Measurements from ENCODE around the gene MYO1B.

- RAMPAGE, long total RNA: no peak
- RRBS: no CpG with 5 or more reads among the region's 33 CpGs
These were observed 524 bp upstream of the STAT1 start for GRCh38 chr2:191014266-191015123.

DNA sequence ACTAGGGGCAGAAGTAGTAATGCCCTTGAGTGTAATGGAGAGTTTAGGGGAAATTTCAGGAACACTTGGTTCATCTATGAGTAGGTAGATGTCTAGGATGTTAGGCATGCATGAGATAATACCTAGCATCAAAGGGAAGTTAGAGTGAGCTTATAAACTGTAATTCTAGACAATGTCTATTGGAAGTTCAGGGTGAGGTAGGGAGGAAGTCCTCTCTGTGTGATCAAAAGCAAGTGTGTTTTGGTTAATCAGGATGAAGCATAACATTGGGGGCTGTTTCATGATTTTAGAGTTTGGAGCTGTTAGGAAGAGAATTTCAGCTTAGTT lies 8.7 kb upstream of the STAT1 start:
- RAMPAGE, long total RNA: no peak

DNA sequence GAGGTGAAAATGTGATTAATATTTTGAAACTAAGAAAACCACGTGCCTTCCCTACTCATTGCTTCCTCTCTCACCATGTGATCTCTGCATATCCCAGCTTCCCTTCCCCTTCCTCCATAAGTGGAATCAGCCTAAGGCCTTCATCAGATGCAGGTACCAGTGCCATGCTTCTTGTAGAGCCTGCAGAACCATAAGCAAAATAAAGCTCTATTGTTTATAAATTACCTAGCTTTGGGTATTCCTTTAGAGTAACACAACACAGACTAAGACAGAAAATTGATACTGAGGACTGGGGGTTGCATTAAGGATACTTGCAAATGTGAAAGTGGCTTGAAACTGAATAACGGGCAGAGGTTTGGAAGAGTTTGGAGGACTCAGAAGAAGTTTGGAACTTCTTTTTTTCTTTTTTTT lies 11.3 kb upstream of the STAT1 start:
- RAMPAGE, long total RNA: no peak
- RRBS: no CpG with 5 or more reads among the region's 2 CpGs

DNA sequence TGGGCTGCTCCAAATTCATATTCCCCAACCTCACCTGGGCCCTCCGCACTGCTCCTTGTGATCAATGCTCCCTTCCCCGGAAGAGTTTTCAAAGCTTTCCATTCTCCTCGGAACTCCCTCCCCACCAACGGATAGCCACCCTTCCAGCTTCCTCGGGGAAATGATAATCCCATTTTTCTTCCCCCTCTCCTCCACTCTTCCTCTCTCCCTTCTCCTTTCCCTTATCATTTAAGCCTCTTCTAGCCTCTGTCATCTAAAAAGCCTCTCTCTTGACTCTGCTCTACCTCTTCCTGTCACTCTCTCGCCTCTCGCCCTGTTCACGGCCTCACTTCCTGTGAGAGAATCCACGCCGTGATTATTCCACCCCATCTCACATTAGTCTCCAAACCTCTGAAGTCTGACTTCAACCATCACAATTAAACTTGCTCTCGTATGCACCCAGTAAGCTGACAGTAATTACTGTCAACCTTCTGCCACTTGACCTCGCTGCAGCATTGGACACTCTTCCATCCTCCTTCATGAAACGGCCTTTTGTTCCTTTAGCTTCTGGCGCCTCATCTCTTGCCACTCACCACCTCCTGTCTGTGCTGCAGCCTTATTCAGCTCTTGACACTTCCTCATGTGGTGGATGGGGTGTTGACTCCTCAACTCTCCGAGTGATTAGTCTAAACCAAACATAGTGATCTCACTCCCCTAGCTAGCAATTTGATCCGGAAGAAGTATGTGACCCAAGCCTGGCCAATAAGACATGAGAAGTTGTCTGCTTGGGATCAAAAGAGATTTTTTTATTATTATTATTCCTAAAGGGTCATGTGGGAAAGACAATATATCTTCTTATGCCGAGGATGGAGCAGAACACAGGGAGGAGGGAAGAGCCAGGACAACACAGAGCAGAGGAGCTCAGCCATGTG lies 38.6 kb upstream of the MYO1B start:
- RAMPAGE, long total RNA: no peak
- RRBS: no CpG with 5 or more reads among the region's 17 CpGs

- RAMPAGE, long total RNA: start-site peak on the plus strand at chr2:191245521-191245555, 28 and 96 reads in 2 replicates
- RRBS: under 1% methylated on average over 20 of the region's 110 CpGs
These were observed at the start of gene MYO1B for GRCh38 chr2:191244931-191245819. TSS of gene MYO1B (plus strand) at chr2:191245404.

GRCh38 chr2:191394032-191394774 lies 149.0 kb downstream of the MYO1B start:
- RAMPAGE, long total RNA: no peak
- RRBS: no CpG with 5 or more reads among the region's 6 CpGs

DNA sequence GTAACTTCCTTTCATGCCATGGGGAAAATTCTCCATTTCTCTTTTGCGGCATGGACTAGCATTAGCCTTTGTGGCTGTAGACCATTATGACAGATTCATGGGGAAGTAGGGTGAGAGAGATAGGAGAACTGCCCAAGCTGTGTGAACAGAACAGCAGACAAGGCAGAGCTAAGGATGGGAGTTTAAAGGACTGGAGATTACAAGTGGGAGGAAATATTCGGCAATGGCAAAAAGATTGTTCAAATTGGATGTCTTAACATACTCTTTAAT lies 191.5 kb downstream of the MYO1B start:
- RAMPAGE, long total RNA: no peak
- RRBS: no CpG with 5 or more reads among the region's 2 CpGs

DNA sequence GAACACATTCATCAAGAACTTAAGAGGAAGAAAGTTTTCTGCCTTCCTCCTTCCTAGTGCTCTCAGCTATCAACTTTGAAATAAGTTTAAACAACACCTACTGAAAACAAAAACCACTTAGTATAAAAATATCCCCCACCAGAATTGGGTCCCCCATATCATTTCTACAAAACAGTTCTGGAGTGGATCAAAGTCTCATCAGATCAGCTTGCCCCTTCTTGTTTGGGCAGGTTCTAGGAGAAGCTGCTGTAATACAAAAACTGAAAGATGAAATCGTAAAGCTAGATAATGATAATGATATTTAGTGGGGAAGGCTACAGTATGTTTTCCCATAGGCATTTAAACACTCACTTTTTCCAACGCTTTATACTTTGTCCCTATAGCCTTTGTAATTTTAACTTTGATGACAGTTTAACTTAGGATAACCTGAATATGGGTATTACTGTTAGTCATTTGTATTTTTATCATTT lies 10.5 kb downstream of the NABP1 start:
- RAMPAGE, long total RNA: no peak
- RRBS: no CpG with 5 or more reads among the region's 2 CpGs

- RAMPAGE, long total RNA: no peak
- RRBS: no CpG with 5 or more reads among the region's 13 CpGs
These were observed 17.9 kb downstream of the NABP1 start for GRCh38 chr2:191695423-191696569.

- RAMPAGE, long total RNA: no peak
- RRBS: no CpG with 5 or more reads among the region's 2 CpGs
These were observed 9.8 kb downstream of the CAVIN2 start for GRCh38 chr2:191837167-191837448.

- RAMPAGE, long total RNA: no peak
- RRBS: no CpG with 5 or more reads among the region's 27 CpGs
These were observed 619 bp downstream of the CAVIN2 start for GRCh38 chr2:191846087-191846851.

GRCh38 chr2:191963512-191963711 lies 116.5 kb upstream of the CAVIN2 start:
- RAMPAGE, long total RNA: no peak
- RRBS: no CpG with 5 or more reads among the region's 1 CpG

DNA sequence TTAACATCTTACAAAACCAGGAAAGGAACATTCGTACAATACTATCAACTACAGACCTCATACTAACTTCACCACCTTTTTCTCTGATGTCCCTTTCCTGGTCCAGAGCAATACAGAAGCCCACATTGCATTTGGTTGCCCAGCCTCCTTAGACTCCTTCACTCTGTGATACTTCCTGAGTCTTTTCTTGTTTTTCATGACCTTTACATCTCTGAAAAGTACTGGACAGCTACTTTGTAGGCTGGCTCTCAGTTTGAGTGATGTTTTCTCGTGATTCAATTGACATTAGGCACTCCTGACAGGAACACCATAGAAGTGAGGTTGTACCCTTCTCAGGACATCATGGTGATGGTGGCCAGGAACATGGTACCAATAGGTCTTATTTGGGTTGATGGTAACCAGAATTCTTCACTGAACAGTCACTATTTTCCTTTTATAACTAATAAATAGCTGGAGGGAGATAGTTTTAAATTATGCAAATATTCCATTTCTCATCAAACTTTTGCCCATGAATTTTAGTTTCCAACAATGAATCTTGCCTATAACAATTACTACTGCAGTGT lies 185.8 kb upstream of the SLC39A10 start:
- RAMPAGE, long total RNA: no peak
- RRBS: no CpG with 5 or more reads among the region's 2 CpGs

DNA sequence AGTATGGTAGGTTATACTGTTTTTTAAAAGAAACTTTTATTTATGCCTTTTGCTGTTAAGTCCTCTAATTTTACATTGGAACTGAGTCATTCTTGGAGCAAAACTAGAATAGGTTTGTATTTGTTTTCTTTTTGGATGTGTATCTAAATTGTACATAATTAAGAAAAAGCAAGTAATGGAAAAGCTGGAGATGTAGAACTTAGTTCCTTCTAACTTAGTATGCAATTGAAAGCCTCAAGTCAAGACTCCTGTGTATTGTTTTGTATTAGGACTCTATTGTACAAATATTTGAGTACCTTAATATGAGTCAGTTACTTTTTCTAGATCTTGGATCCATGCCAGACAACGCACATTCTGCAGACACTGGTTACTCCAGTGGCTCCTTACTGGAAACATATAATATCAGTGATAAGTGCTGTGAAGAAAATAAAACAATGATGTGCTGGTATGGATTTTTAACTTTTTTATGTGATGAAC lies 1.4 kb downstream of the SLC39A10 start:
- RAMPAGE, long total RNA: no peak
- RRBS: no CpG with 5 or more reads among the region's 1 CpG

DNA sequence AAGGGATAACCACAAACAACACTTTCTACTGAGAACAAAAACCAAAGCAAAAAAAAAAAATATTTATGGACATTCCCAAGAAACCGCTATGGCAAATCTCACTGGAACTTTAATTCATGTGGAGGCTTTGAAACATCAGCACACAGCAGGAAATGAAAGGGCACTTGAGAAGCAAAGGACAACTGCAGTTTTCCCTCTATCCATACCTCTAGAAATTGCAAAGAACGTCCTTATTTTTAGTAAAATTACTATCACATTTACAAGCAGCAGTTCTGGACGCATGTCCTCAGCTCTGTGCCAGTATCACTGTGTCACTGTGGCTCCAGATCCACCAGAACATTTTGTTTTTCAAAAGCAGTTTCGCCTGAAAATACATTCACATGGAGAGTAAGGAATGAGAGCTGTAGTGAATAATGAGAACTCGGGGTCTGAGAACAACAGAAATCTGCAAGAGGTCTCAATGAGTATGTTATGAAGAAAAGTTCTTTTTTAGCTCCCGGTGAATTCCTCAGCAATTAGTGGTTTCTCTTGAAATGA lies 44.8 kb upstream of the DNAH7 start:
- RAMPAGE, long total RNA: no peak
- RRBS: no CpG with 5 or more reads among the region's 6 CpGs

DNA sequence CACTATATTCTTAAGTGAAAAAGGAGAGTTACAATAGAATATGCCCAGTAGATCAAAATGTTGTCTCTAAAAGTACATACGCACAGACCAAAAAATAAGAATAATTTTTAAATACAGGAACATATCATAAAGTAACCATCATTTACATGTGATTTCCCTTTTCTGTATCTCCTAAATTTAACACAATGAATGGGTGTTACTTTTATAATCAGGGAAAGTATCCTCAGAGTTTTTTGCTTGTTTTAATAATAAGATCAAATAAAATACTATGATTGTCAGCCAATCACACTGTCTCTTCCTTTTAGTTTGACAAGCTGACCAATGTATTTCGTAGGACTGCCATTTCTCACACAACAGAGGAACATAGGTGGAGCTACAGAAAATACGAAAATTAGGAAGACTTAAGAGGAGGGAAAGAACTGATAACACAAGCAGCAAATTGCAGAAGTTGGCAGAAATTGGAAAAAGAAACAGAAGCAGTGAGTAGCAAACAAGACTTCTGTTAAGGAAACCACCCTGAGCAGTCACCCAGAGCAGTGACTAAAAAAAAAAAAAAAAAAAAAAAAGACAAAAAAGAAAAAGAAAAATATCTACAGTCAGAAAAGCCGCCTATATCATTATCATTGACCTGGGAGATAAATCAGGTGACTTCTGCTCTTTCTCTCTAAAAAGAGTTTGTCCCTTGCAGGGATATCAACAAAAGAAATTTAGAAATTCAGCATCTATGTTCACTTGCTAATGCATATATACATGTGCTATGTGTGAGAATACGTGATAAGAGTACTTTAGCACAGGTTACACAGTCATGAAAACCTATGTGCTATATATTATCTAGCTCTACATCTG lies 21.5 kb downstream of the STK17B start:
- RAMPAGE, long total RNA: no peak
- RRBS: no CpG with 5 or more reads among the region's 5 CpGs

DNA sequence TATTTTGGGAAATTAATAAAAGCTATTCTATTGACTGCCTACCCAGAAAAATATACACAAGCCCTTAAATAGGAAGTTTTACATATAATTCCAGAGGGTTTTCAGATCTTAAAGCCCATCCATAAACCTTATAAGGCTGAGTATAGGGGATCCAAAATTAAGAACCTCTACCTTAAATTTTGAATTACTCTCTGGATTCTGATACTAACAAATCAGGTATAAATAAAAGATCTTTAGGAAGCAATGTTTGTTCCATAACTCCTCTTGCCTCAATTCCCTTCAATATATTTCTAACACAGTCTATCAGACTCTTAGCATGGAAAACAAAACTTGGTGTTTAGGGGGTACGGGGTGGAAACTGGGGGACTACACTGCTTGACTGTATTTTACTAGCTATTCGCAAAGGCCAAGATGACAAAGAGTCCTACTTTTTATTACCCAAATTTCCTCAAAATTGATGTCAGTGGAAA lies 13.5 kb downstream of the STK17B start:
- RAMPAGE, long total RNA: no peak
- RRBS: no CpG with 5 or more reads among the region's 2 CpGs

GRCh38 chr2:196166753-196167570 lies 4.4 kb downstream of the STK17B start:
- RAMPAGE, long total RNA: no peak
- RRBS: no CpG with 5 or more reads among the region's 3 CpGs

- RAMPAGE, long total RNA: no peak
- RRBS: no CpG with 5 or more reads among the region's 2 CpGs
These were observed 1.1 kb upstream of the STK17B start for GRCh38 chr2:196172495-196172948.

- RAMPAGE, long total RNA: no peak
- RRBS: no CpG with 5 or more reads among the region's 4 CpGs
These were observed 5.6 kb upstream of the STK17B start for GRCh38 chr2:196176891-196177550.